ENCODE data around the gene TMPRSS3.

DNA sequence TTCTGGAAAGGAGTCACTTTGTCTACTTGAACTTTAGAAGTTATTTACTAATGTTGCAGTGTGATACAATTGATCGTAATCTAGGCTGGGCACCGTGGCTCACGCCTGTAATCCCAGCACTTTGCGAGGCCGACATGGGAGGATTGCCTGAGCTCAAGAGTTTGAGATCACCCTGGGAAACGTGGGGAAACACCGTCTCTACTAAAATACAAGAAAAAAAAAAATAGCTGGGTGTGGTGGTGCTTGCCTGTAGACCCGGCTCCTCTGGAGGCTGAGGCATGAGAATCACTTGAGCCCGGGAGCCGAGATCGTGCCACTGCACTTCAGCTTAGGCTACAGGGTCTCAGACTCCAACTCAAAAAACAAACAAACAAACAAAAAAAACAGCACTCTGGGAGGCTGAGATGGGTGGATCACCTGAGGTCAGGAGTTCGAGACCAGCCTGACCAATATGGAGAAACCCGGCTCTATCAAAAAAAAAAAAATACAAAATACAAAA, 57.7 kb upstream of the TMPRSS2 start:
- PRO-cap = no peak

- PRO-cap = unidirectional peak, minus-strand start at chr21:41566777
These were observed 58.7 kb upstream of the TMPRSS2 start for GRCh38 chr21:41566502-41567208.

DNA sequence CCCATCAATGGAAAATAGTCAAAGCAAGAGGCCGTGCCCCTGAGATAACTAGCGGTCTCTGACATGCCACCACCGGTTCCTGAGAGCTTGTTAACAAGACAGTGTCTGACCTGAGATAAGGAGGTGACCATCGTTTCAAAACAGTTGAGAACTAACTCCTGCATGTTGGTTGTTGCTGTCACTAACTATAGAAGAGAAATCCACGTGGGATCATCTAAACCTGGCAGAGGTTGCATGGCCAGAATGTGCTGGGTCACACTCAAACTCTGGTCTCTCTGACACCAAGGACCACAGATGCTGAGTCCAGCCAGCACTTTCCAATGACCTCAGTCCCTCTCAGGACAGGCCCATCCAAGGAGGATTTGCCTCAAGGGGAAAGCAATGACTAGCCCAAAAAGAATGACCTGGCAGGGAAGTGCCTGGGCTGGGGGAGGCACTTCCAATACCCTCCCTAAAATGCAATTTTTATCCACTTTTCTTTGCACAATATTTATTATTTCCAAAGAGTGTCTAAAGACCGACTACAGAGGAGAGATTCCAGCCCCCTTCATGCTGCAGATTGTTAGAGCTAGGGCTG, 125.7 kb downstream of the RIPK4 start:
- PRO-cap = no peak

- PRO-cap = no peak
These were observed 125.0 kb downstream of the RIPK4 start for GRCh38 chr21:41641647-41642403.

GRCh38 chr21:41677581-41678197, 89.2 kb downstream of the RIPK4 start:
- PRO-cap = no peak

DNA sequence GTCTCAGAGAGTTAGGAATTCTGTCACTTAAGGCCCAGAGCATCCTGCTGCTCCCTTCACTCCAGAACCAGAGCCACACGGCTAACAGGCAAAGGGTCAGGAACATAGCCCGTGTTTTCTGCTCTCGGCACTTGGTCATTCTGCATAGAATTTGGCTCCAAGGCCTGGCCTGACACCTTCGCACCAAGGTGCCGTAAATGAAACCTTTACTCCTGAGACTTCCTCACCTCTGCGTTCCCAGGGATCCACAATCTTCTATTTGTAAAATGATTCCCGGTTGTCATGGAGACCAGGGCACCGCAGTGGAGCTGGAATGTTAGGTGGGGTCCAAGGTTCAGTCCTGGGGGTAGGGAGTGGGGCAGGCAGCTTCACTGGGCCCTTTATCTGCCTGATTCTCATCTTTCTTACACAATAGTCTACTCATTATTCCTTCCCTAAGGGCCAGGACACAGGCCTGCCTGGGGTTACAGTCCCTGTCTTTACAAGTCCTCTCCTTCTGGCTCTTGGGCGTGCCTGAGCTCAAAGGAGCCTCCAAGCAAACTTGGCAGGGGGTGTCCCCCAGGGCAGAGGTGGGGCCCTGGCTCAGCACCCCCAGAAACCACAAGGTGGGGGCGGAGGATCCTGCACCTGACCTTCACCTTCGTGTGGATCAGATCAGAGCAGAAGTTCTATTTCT, 51.2 kb downstream of the RIPK4 start:
- PRO-cap = unidirectional peak, minus-strand start at position 129 of the sequence; unidirectional peak, minus-strand start at position 231 of the sequence

- PRO-cap = unidirectional peak, plus-strand start at chr21:41717788
These were observed 49.3 kb downstream of the RIPK4 start for GRCh38 chr21:41717564-41717849.

DNA sequence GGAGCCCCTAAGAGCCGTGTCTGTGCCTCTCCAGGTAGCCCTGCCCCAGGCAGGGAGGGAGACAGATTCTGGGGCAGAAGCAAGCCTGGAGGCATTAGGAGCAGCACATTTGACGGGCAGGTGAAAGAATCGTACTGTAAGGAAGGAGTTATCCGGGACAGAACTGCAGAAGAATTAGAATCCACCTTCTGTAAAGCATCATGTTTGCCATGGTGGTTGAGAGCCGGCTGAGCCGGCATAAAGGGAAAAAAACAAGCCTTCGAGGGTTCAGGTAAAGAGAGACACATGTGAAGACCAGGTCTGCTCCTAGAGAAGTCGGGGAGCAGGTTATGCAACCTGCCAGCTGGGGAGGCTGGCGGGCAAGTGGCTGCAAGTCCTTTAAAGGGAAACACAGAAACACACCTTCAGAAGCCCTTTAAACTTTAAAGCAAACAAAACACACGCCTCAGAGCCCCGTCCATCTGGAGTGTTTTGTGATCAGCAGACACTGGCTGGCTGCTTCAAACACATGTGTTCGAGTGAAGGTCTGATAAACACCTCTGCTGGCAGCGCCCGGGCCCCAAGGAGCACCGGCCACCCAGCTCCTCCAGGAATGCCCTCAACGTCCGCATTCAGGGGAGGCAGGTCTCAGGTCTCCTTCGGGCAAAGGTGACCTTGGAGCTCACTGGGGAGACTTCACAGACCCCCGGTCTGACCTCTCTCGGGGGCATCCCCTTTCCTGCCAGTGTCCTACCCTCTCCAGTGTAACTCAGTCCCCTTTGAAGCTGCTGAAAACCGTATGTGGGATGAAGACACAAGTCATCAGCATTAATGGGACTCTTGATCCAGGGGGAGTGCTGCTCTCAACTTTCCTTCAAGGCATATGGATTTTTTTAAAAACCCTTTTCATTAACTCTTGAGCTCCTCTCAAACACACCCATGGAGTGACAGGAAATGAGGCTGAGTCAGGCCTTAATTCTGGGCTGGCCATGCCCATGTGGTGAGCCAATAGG, 15.2 kb downstream of the RIPK4 start:
- PRO-cap = no peak

DNA sequence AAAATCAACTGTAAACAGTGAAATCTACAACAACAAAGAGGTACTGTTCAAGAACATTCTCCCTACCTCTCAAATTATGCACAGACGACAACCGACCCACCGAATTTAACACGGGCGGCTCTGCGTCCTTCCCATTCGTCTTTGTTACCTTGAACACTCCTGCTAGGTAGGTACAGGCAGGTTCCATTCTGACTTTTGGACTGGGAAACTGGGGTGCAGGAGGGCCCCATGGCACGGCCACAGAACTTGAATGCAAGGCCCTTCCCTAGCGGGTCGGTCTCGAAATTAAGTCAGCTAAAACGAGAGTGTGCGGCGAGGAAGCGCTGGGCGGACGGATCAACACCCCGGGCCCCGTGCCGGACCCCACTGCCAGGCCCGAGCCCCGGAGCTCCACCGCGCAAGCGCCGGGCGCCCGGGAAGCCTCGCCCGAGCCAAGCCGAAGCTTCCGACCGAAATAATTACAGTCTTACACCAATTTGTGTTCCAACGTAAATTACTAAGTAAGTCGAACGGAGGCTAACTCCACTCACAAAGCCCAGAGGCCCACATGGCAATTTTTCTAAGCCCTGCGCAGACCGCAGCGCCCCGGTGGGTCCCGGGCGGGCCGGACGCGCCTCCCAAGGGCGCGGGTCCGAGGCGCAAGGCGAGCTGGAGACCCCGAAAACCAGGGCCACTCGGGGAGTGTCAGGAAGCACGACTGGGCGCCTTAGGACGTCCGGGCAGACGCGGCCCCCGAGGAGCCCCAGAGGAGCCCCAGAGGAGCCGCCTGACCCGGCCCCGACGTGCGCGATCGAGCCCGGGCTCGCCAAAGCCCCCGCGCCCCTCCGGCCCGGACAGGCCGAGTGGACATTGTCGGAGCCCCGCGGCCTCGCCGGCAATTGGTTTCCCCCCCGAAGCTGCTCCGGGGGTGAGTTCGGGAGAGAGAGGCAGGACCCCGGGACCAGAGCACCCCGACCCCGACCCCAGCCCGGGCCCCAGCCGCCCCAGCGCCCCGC, 703 bp downstream of the RIPK4 start:
- PRO-cap = bidirectional peak, plus-strand start at position 305 of the sequence, minus-strand start at position 143 of the sequence

DNA sequence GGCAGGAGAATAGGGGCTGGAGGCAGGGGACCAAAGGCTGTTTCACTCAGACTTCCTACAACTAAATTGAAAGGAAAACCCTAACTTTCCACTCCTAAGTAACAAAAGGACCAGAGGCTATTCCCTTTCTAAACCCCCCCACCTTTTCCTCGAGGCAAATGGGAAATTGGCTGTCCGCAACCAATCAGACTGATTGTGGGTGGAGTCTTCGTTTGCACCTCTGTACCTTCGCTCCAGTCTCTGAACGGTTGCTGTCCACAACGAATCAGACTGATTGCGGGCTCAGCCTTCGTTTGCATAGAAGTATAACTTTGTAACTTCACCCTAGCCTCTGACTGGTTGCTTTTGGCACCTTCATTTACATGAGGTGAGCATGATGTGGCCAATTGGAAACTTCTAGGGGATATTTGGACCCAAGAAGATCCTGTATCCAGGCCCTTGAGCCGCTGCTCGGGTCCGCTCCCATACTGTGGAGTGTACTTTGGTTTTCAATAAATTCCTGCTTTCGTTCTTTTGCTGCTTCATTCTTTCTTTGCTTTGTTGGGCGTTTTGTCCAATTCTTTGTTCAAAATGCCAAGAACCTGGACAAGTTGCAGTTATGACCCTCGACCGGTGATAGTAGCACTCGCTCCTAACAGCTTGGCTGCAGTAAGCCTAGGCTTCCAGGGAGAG, 12.5 kb upstream of the RIPK4 start:
- PRO-cap = no peak

DNA sequence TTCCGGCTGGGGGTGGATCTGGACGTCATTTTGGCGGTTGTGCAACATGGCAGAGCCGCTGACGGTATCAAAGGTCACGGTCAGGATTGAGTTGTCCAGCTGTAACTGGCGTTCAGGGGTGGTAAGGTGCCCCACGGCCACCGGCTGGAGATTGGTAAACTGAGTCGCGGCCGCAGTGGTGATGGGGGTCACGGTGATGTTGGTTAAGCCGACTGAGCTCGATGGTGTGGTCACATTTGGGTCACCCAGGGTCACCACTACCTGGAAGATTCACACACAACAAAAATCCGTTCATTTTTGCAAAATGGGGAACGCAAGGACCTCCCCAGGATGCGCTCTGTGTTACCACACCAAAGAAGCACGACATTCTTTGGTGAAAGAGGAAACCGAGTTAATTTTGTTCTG, 34.6 kb upstream of the RIPK4 start:
- PRO-cap = no peak

DNA sequence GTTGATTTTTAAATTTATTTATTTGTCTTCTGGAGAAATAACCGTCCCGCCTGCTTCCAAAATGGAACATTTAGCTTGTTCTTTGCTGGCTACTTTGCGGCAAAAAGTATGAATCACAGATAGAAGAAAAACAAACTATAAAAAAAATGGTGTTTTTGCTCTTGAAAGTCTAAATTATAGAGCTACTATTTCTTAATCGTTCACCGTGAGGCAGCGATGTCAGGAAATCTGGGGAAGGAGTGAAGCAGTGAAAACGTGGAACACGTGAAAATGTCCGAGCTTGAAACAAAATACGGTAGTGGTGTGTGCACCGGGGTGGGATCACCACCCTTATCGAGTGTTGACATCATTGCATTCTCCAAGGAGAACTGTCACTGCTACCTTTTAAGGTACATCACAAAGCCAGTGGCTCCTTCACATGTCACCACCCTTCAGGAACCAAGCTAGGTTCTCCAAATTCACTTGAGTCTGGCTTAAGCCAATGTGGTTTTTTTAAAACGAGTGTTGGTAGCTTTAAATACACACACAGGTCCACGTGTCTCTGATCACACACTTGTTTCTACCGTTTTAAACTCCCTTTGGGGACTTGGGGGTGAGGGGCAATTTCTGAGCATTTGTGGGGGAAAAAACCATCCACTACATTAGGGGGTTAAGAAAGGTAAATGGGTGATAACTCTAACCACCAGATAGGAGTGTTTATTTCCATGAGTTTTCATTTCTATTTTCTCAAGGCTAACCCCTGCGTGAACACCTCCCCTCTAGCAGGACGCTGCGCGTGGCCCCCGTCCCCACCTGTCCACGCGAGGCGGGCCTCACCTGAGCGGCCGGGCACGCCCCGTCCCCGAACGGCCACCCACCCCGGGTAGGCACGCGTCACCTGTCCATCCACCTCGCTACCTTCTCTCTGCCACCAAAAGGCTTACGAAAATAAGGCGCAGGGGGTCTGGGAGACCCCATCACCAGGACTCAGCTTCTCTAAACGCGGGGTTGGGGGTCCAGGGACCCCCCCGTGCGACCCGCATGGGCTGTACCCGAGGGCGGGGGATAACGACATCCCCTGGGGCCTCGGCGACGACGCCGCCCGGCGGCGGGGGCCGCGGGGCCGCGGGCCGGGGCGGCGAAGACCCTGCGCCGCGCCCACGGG, 1.0 kb downstream of the PRDM15 start:
- PRO-cap = no peak

- PRO-cap = unidirectional peak, minus-strand start at chr21:41924050
These were observed 29.6 kb downstream of the C2CD2 start for GRCh38 chr21:41923834-41924996.

- PRO-cap = no peak
These were observed 10.4 kb downstream of the ZBTB21 start for GRCh38 chr21:41999681-42000172.

GRCh38 chr21:42012087-42013036, 2.2 kb upstream of the ZBTB21 start:
- PRO-cap = no peak

GRCh38 chr21:42062174-42063039, 8.7 kb upstream of the UMODL1 start:
- PRO-cap = bidirectional peak, plus-strand start at chr21:42062872, minus-strand start at chr21:42062706

DNA sequence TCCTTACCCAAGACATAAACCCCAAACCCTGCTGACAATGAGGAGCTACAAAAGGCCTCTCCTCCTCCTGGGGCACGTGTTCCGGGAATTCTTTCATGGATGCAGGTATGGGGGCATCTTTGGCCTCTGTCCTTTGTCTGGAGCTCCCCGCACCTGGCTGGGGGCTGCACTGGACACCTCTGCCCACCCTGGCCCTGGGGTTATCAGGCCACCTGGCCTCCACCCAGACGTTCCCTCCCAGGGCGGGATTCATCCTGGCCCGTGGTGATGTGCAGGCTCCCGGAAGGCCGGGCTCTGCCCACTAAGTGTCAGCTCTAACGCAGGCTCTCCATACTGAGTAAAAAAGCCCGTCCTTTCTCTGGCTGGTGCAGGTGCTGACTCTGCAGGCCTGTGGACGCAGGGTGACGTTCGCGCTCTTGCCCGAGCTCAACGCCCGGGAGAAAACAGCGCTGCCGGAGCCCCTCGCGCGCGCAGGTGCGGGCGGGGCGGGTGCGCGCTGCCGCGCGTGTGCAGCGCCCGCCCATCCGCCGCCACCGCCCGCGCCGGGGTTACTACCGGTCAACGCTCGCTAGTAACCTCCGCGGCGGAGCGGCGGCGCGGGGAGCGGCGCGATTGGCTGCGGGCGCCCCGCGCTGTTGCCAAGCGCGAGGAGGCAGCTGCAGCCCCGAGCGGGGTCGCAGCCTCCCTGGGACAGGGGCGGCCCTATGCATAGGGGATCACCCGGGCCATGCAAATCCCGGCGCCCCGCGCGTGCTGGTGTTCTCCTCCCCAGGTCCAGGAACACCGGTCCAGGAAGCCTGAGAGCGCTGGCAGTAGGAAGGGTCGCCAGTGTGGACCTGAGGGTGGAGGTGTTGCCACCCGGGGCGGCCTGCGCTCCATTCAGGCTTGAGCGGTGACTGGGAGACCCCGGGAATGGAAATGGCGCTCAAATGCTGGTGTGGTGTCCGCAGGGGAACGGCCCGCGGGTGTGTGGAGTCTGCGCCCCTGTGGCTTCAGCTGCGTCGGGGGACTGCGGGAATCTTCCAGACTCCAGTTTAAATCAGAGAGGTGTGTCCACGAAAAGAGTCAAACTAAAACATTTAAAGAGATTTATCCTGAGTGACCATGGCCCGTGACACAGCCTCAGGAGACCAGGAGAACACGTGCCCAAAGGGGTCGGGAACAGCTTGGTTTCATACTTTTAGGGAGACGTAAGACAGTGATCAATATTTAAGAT, 15.8 kb downstream of the ABCG1 start:
- PRO-cap = bidirectional peak, plus-strand start at position 574 of the sequence, minus-strand start at position 476 of the sequence

DNA sequence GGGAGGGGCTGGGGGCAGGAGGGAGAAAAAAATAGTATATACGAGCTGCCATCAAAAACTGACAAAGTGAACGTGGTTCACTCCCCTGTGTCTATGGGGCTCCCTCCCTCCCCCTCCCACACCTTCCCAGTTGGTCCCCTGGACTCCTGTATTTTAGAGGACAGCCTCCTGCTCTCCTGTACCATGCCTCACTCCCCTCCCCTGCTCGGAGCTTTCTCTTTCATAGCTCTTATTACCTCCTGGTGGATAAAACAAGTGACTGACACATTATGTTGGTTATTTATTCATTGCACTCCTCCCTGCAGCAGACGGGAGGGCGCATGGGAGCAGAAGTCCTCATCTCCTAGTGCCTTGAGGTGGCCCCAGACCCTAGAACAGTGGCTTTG, 979 bp upstream of the TFF1 start:
- PRO-cap = no peak

DNA sequence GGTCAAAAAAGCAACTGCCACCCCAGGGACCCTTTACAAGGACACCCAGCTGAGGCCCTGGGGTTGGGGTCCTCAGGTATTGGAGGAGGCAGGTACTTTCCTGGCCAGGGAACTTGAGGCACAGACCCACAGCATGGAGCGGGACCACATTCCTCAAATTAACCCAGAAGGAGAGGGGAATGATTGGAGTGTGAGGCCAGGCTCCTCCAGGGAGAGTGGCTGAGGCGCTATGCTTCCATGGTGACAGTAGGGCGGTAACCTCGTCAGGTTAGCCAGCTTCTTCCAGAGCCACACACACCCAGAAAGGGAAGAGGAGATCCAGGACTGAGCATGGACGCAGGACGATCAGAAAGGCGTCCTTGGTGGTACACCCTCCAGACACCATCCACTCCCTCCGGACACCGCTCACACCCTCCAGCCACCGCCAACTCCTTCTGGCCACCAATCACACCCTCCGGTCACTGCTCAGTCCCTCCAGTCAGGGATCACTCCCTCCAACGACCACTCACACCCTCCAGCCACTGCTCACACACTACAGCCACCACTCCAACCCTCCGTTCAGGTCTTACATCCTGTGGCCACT, 4.2 kb upstream of the TFF1 start:
- PRO-cap = no peak

GRCh38 chr21:42395720-42396377, at the start of gene TMPRSS3:
TMPRSS3 (minus strand) TSS chr21:42396052.
- PRO-cap = no peak

Data from jejunum (tissue), 1 donor.